GM23338 (cell line): ENCODE measurements around the genes TNRC6C and DNAH17.

GRCh38 chr17:77555178-77555499, 273.8 kb downstream of the SEPTIN9 start:
- PRO-cap = no peak
- RAMPAGE, long total RNA = no peak

GRCh38 chr17:77601963-77602910, 320.9 kb downstream of the SEPTIN9 start:
- PRO-cap = no peak
- RAMPAGE, long total RNA = no peak

GRCh38 chr17:77831257-77831837, 127.2 kb upstream of the TNRC6C start:
- PRO-cap = no peak
- RAMPAGE, long total RNA = no peak

DNA sequence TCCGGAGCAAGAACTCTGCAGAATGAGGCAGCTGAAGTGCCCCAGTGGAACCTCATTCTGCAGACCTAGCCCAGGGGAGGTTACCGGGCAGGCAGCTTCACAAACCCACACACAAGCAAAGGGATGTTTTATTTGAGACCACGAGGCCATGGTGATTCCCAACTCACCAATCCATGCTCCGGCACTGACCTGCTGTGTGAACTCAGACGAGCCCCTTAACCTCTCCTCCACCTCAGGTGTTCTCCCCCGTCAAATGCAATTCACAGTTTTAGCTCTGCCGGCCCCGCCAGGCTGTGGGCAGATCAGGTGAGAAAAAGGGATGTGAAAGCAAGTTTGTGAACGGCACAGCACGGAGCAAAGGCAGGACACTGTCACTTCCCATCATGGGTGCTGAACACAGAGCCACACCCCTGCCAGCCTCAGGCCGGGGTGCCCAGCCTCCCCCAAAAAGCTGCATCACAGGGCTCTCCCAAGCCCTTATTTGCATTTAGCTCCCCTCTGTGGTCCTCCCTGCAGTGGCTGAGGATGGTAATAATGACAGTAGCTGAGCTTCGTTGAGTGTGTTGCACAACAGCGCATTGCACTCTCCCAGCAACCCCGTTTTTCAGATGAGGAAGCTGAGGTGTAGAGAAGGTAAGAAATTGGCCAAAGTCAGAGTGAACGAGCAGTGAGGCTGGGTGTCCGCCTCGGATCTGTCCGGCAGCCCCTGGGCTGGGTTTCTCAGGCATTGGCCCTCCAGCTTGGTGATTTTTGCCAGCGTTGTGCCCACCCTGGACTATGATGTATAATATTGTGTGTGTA, 88.8 kb upstream of the TNRC6C start:
- PRO-cap = no peak
- RAMPAGE, long total RNA = no peak

DNA sequence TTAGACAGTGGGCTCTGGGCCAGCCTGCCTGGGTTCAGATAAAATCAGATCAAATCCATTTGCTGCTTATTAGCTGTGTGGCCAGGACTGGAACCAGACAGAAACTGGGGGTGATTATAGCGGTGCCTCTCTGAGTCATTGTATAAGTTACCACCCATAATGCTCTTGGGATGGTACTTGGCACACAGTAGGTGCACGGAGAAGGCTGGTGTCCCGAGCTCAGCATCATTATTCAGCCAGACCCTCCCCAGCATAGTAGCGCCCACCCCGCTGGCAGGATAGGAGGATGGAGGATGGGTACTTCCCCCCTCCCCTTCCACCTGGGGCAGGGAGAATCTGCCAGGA, 77.7 kb upstream of the TNRC6C start:
- PRO-cap = no peak
- RAMPAGE, long total RNA = no peak

GRCh38 chr17:77886788-77887313, 71.7 kb upstream of the TNRC6C start:
- PRO-cap = no peak
- RAMPAGE, long total RNA = no peak

- PRO-cap = bidirectional peak, plus-strand start at chr17:77958703, minus-strand start at chr17:77958442; bidirectional peak, plus-strand start at chr17:77958873, minus-strand start at chr17:77958866; bidirectional peak, plus-strand start at chr17:77959336, minus-strand start at chr17:77959312; bidirectional peak, plus-strand start at chr17:77959465, minus-strand start at chr17:77959464
- RAMPAGE, long total RNA = no peak
Measured at GRCh38 chr17:77958549-77959530, at the start of gene TNRC6C. TSS of gene TNRC6C (plus strand) at chr17:77958703.

DNA sequence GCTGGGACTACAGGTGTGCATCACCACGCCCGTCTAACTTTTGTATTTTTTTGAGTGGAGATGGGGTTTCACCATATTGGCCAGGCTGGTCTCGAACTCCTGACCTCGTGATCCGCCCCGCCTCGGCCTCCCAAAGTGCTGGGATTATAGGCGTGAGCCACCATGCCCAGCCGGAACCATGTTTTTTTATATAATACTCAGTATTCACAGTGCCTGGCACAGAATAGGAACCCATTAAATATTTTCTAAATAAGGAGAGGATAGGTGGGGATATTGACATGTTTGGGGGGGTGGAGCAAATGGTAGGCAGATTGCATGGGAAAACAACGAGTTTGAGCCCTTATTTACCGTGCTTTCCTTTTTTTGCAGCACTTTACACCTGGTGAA, 59.7 kb downstream of the TNRC6C start:
- PRO-cap = no peak
- RAMPAGE, long total RNA = no peak

GRCh38 chr17:78104937-78105746, 23.4 kb downstream of the TMC6 start:
- PRO-cap = no peak
- RAMPAGE, long total RNA = no peak

- PRO-cap = no peak
- RAMPAGE, long total RNA = no peak
Measured at GRCh38 chr17:78110762-78112040, 17.4 kb downstream of the TMC6 start.

DNA sequence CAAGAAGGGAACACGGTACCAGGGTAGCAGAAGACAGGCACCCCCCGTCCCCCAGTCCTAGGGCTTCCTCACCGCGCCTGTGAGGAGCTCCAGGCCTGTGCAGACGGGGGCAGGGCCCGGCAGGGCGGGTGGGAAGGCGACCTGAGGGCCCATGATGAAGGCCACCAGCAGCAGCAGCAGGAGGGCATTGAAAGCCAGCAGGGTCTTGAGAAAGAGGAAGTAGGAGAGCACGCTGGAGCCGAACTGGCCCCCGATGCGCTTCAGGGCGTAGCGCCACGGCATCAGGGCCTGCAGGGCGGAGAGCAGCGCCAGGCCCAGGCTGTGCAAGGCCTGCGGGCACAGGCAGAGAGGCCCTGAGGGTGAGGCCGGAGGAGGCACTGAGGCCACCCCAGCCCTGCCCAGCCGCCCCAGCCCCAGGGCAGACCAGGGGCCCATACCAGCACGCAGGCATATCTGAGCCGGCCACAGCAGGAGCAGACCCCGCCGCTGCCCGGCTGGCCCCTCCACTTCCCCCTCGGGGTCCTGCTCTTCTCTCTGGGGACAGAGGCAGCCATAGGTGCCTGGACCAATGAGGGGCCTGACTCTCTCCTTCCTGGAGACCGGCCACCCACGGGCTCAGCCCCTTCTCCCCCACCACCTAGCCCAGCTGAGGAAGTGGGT, 4.0 kb downstream of the TMC6 start:
- PRO-cap = no peak
- RAMPAGE, long total RNA = no peak

DNA sequence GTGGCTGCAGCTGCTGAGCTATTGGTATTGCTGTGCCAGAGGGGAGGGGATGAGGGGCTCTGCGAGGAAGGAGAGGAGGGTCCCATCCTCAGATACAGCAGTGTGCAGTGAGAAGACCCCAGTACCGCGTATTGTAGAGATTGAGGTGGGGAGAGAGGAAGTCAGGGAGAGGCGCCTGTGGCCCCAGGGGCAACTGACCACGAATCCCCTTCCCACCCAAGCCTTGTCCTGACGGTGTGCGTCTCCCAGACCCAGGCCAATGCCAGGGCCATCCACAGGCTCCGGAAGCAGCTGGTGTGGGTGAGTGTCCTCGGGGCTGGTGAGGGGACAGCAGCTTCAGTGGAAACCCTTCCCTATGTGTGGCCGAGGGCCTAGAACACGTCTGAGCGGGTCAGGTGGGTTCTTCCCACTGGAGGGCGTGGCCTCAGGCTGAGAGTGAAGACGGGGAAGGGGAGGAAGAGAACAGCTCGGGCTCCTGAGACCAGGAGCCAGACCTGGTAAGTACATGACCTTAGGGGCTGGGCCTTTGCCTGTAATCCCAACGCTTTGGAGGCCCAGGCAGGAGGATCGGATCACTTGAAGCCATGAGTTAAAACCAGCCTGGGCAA, 7.1 kb upstream of the C17orf99 start:
- PRO-cap = no peak
- RAMPAGE, long total RNA = no peak

GRCh38 chr17:78185343-78185674, 1.5 kb downstream of the TK1 start:
- PRO-cap = no peak
- RAMPAGE, long total RNA = no peak

DNA sequence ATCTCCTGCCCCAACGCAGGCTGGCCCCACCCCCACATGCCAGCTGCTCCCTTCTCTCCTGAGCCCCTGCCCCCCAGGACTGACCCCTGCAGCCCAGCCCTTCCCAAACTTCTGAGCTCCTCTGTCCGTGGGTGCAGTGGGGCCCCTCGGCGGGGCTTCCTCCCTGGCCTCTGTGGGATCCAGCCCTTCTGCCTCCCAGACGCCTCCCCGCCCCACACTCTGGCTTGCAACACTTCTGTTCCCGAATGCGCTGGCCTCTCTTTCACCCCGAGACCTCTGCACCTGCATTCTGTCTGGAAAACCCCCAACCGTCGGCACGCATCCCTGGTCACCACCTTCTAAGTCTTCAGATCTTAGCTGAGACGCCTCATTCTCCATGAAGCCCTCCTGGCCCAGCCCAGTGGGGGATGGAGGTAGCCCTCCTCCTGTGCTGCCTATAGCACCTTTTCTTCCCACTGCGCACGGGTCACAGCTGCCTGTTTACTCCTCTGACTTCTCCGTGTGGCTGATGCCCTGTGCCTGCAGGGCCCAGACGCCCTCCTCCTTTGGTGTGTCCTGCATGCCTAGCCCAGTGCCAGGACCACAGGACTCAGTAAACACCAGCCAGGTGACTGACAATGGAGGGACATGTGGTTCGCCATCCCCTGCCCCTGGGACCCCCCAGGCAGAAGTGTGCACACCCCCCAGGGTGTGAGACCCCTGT, 26.5 kb downstream of the TMEM235 start:
- PRO-cap = unidirectional peak, plus-strand start at position 595 of the sequence
- RAMPAGE, long total RNA = no peak

- PRO-cap = no peak
- RAMPAGE, long total RNA = no peak
Measured at GRCh38 chr17:78493319-78493881, 83.8 kb downstream of the DNAH17 start.

- PRO-cap = no peak
- RAMPAGE, long total RNA = no peak
Measured at GRCh38 chr17:78577208-78577599, at the start of gene DNAH17. TSS of gene DNAH17 (minus strand) at chr17:78577396.

- PRO-cap = no peak
- RAMPAGE, long total RNA = no peak
Measured at GRCh38 chr17:78588509-78588997, 11.4 kb upstream of the DNAH17 start.

DNA sequence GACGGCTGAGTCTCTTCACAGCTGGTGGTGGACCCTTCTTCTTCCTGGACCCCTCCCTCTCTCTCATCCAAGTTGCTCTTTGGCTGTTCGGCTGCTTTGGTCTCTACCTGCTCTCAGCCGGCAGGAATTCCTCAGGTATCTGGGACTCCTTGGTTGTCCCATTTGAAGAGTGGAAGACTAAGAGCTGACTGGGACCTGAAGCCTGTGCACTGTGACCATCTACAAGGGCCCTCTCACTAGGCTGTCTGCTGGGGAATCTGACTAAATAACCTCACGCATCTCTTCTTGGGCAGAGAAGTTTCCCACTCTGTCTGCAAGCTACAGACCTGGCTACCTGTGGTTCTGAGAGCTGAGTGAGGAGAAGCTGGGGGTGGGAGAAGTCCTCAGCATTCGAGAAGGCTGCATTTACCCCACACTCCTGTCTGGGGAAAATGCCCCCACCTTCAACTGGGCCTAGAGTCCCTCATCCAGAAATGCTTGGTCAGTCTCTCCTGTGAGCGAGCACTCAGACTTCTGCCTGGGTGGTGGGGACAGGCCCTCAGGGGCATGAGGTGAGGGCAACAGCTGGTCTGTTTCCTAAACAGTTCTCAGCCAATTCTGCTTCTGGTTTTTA, 98.8 kb downstream of the CYTH1 start:
- PRO-cap = no peak
- RAMPAGE, long total RNA = no peak

DNA sequence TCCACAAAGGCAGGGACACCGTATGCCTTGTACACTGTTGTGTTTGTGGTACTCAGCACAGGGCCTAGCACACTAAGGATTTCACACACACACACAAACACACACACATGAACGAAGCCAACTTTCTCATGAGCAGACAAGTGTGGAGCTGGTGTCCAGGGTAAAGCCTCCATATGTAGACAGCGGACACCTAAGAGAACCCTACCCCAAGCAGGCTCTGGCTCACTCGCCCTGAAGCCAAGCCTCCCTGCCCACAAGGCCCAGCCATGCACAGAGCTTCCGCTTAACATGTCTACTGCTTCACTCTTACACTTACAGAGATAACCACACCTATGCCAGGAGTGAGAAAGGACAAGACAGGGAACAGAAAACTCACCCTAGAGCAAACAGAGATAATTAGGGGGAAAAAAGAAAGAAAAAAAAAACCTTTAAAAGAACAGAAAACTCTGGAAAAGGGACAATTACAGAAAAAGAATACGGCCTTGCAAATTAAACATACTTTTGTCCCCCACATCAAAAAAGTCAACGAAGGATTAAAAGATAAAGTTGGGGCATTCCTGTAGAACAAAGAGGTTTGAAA, 67.5 kb downstream of the CYTH1 start:
- PRO-cap = no peak
- RAMPAGE, long total RNA = no peak

DNA sequence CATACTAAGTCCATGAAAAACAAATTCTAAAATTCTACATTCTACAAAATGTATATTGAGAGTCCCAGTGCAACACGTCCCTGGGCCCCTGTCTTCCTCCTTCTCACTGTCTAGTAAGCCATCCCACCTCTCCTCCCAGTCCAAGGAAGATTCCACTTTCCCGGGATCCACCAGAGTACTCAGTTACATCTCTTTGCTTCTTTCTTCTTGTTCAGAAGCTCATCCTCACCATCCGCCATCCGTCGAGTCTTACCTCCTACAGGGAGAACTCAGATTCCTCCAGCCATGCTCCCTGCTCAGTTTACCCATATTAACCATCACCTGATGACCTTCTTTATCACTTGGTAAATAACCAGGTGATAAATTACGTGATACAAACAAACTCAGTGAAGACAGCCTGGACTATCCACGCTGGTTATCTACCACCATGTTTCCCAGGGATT, 57.1 kb downstream of the CYTH1 start:
- PRO-cap = no peak
- RAMPAGE, long total RNA = no peak